Daoy (cell line): Measurements from ENCODE around the genes DDHD1 and FBXO34.

DNA sequence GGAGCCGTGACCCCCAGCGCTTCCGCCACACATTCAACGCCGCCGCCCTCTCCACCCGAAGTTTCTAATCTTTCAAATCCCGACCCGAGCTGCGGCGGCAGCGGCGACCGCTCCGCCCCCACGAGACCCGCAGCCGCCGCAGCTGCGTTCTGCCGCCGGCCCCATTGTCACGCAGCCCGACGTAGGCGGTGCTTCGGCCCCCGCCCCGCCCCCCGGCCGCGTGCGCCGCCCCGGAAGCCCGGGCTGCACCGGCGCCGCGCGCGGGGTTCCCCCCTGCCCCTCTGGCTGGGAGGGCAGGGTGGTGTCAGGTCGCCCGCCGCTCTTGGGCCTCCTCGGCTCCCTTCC is at the start of gene DDHD1:
TSS of gene DDHD1 (minus strand) at position 190 of the 345 bp plus-strand sequence.
- RAMPAGE, long total RNA: no peak

DNA sequence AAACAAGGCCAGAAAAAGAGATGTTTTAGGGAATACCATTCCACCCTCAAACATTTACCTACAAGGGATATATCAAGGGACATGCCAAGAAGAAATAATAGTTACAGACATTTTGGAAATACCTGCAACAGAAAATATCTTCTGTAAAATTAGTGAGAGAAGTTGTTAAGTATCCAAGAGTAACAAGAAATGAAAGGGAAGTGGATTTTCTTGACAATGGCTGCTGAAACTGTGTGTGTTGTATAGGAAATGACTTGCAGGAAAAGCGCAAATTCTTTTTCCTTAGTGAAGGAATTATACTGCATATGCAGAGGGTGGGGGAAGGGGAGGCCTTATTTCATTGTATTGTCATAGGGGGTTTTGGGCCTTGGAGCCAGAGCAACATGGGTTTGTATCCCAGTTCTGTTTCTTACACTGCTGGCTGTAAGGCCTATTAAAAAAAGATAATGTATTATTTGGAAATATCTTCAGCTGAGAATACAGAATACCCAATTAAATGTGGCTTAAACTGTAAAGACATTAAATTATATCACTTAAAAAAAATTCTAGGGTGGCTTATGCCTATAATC is 84.4 kb upstream of the DDHD1 start:
- RAMPAGE, long total RNA: no peak

- RAMPAGE, long total RNA: no peak
Measured at GRCh38 chr14:53952965-53953714, 3.5 kb downstream of the BMP4 start.

DNA sequence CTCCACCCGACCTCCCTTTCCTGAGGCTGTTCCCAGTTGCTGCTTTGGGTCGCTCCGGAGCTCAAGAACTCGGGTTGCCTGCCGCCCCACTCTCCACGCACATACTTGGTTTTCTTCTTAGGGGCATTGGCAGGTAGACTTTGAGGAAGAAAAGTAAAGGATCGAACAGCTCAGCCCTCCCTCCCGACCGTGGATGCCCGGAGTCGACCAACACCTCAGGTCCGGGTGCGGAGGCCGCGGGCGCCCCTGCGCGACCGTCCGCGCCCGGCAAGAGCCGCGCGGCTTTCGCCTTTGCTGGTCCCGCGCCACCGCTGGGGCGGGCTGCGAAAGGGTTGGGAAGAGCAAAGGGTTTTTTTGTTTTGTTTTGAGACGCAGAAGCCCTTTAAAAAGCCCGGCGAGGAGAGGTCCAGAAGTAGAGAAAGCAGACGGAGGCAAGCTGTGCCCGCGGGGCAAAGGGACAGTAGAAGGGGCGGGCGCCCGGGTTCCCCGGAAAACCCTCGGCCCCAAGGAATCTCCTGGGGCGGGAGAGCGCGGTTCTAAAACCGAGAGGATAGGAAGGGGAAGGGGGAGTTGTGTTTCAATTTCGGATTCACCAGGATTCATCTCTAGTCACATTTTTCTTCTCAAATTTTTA is 1.7 kb downstream of the BMP4 start:
- RAMPAGE, long total RNA: no peak

- RAMPAGE, long total RNA: no peak
Measured at GRCh38 chr14:54299383-54300012, 97.3 kb upstream of the CDKN3 start.

GRCh38 chr14:54567402-54568431 is 789 bp downstream of the SAMD4A start:
- RAMPAGE, long total RNA: no peak

- RAMPAGE, long total RNA: no peak
Measured at GRCh38 chr14:54601659-54602194, 34.8 kb downstream of the SAMD4A start.

DNA sequence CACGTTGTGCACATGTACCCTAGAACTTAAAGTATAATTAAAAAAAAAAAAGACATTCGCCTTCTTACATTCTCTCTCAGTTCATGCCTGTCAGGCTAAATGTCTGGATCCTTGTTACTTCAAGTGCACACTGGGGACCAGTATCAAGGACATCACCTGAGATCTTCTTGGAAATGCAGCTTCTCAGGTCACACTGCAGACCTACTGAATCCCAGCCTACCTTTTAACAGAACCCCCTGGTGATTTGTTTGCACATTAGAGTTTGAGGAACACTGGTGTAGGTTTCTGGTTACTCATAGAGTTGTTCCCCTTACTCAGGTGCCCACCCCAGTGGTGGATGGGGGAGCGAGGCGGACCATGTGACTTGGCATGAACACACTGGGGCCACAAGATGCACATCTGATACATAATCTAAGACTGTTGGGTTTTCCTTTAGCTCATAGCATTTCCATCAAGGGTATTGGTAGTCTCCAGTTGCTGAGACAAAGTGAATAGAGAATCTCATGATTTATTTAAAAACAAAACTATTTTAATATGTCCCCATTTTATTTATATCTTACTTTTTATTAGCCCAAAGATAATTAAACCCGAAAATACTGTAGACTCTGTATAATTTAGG is 35.9 kb downstream of the SAMD4A start:
- RAMPAGE, long total RNA: no peak

DNA sequence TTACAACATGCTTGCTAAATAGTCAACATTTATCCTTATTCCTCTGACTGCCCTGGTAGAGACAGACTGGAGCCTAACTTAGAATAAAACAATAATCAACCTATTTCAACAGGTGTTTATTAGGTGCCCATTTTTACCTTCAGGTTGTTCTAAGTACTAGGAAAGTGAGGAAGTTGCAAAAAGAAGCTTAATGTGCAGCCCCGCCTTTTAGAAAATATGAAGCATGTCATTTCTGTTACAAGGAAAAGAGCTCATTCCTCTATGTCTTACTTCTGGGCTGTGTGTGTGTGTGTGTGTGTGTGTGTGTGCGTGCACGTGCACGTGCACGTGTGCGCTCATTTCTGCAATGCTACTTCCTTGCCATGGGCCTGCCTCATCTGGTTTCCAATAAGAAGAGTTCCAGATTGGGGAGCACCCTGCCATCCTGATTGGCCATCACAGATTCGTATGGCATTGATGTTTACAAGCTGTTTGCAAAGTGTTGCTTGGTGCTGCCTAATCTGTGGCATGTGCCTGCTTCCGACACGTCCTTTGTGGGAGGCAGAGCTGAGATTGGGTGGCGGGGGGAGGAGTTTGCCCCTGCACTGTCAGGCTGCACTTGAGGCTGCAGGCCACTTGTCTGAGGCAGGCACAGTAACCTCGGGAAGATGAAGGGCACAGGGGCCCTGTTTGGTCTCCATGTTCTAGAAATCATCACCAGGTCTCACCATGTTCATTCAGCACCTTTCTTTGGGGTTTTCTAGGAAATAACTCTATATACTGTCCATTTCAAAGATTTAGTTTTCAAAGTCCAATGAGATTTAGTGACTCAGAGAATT is 39.2 kb downstream of the SAMD4A start:
- RAMPAGE, long total RNA: no peak

- RAMPAGE, long total RNA: no peak
Measured at GRCh38 chr14:54606755-54607230, 39.9 kb downstream of the SAMD4A start.

GRCh38 chr14:54652013-54652876 is 85.3 kb downstream of the SAMD4A start:
- RAMPAGE, long total RNA: no peak

DNA sequence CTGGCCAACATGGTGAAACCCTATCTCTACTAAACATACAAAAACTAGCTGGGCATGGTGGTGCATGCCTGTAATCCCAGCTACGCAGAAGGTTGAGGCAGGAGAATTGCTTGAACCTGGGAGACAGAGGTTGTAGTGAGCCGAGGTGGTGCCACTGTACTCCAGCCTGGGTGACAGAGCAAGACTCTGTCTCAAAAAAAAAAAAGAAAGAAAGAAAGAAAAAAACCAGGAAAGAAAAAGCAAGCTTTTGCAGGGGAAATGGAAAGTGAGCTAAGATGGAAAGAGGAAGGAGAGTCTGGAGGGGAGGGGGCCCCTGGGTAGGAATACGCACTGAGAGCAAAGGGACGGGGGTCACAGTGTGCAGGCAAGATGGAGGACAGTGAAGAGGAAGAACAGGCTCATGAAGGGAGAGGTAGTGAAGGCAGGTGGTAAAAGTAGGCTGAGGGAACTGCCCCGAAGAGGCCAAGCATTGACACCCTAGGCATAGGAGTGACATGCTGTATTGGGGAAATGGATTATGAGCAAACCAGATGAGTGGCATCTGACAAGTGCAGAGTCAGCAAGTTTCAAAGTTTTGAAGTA is 139.6 kb downstream of the SAMD4A start:
- RAMPAGE, long total RNA: no peak

DNA sequence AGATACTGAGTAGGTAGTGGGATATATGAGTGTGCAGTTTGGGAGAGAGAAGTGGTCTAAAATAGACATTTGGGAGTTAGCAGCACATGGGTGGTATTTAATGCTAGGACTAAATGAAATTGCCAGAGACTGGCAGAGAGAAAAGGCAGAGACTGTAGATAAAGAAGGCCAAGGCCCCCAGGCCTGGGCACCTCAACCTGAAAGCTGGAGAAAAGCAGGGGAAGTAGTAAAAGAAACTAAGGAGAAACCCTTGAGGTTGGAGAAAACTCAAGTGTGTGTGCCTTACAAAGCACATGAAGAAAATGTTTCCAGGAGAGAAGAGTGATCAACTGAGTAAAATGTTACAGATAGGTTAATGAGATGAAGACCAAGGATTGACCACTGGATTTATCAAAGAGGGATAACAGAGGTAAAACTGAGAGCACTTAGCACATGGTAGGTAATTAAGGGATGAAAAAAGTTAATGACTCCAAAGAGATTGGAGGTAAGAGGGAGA is 141.5 kb downstream of the SAMD4A start:
- RAMPAGE, long total RNA: no peak

- RAMPAGE, long total RNA: no peak
Measured at GRCh38 chr14:54718983-54719241, 152.0 kb downstream of the SAMD4A start.

DNA sequence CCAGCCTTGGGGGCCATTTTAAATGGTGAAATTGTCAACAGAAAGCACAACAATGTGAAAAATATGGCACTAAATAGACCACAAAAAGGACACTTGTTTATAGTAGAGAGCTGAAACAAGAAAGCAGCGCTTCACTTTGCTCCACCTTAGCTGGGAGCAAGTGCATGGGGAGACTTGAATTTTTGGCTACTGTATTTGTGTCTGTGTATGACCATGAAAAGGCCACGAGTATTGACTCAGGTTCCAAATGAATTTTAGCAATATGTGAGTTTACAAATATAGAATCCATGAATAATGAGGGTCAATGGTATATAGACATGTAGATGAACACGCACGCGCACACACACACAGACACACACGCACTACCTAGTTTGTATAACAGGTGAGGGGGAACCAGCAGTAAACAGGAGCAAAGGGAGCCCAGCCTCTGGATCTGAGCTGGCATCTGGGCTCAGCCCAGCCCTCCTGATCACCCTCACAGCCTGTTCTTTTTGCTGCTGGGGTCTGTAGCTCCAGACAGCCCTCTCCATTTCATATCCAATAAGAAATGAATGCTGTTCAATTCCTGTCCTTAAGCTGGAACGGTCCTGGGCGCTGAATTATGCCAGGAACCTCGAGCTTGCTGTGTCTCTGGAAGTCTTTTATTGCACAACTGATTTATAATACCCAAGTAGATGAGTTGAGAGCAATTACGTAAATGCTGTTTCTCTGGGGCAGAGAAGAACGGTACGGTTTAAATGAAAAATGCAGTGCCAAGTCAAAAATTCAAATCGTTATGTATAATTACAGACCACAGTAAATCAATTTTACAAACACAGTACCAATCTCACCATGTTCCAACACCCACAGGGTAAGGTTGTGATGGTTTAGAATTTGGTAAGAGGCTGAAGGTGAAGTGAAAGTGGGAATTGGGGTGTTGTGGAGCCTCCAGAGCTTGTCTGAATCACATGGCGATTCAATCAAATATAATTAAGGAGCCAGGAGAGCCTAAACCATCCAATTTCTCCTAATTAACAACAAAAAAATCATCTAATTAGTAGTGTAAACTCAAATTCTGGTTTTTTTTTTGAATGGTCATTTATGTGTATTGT is 160.9 kb downstream of the SAMD4A start:
- RAMPAGE, long total RNA: no peak

DNA sequence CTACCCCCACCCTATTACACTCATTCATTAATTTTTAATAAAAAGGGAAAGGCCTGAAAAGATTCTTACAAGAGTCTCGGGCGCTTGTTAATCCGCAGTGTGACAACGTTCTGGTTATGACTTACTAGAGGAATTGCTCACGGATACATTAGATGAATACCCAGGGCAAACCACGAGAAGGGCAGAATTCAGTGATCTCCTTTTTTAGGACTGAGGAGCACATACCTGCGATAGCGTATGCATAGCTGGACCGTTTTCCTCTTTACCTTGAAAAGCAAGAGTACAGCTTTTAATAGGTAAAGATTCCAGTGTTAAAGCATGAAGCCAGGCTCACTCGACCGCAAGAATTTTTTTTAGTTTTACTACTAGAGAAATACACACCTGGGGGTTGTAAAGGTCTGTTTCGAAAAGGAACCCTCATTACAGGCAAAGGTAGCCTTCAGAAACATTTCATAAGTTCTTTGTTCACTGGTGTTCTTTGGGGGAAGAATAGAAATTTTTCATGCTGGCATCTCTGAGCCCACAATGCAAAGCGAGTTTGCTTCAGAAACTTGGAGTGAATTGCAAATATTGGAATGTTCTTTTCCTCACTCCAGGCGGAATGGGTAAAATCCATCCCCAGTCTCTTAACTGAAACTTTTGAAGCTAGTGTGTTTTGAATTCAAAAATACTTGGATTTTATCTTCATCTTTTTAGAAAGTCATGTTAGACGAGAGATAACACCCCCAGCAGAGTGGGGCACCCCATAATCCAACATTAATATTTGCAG is 986 bp downstream of the MAPK1IP1L start:
- RAMPAGE, long total RNA: no peak

DNA sequence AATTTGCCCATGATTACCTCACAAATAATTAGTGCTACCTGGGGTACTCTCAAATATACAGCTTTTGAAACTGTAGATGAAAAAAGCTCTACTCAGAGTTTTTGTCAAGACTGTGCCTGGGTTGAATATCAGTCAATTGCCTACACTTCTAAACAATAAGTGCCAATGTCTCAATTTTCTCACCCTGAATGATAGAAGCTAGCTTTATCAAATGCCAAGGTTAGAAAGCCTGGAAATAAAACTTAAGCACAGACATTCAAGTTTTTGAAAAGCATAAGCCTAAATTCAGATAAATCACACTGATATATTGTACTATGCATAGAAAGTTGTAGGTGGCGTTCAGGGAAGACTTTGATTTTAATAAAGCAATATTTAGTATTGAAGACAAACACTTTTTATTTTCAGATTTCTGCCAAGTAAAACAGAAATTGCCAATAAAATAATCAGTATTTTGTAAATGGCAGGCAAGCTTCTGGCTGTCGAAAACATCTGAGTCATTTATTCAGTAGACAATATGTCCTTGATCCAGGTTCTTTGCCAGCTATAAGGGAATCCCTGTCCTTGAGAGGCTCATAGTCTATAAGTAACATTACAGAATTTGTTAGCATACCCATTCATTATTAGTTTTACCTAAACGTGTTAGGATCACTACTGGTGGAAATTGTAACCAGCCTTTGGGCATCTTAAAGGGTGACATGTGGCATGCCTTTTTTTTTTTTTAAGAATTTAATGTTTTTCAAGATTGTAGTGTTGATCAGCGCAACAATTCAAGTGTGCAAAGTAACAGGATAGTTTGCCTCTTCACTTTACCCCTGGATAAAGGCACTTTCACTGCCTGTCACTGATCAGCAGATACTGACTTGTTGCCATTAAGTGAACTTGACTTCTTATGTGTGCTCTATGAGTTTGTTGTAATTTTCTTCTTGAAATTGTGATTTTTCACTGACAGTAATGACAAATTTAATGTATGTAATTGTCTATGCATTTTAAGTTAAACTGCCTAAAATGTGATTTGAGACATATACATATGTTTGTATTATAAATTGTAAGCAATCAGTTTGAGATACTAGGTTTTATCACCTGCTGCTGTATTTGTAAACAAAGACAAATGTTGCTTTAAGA is 17.2 kb downstream of the MAPK1IP1L start:
- RAMPAGE, long total RNA: no peak

GRCh38 chr14:55077025-55077606 is 25.7 kb downstream of the MAPK1IP1L start:
- RAMPAGE, long total RNA: no peak

DNA sequence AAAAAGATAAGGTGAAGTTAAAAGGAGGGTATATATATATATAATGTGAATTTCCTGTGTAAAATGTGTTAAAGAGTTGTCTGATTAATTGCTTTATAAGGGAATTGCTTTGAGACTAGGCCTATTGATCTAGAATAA is 473 bp upstream of the LGALS3 start:
- RAMPAGE, long total RNA: no peak

GRCh38 chr14:55270853-55271866 is at the start of gene FBXO34:
Gene FBXO34, plus strand, starts transcription at chr14:55271421.
- RAMPAGE, long total RNA: no peak